Left lung (tissue), 1 donor: ENCODE measurements around a stretch of chr10.

- PRO-cap: no peak
Measured at GRCh38 chr10:90968196-90968956, 47.5 kb upstream of the ANKRD1 start.

GRCh38 chr10:91223664-91223998 lies 3.2 kb downstream of the PCGF5 start:
- PRO-cap: no peak

GRCh38 chr10:91246018-91246790 lies 25.7 kb downstream of the PCGF5 start:
- PRO-cap: no peak

DNA sequence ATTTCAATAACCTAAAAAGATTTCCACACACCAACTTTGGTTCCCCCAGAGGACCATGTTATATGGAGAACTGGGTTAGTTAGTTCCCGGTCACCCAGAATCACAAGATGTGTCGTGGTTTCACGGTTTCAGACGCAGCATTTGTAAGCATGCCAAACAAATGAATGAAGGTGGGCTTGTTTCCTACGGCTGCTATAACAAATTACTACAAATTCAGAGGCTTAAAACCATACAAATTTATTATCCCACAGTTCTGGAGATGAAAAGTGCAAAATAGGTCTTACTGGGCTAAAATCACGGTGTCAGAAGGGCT lies 106.2 kb downstream of the PPP1R3C start:
- PRO-cap: no peak

- PRO-cap: no peak
Measured at GRCh38 chr10:91557262-91557663, 75.6 kb downstream of the PPP1R3C start.

DNA sequence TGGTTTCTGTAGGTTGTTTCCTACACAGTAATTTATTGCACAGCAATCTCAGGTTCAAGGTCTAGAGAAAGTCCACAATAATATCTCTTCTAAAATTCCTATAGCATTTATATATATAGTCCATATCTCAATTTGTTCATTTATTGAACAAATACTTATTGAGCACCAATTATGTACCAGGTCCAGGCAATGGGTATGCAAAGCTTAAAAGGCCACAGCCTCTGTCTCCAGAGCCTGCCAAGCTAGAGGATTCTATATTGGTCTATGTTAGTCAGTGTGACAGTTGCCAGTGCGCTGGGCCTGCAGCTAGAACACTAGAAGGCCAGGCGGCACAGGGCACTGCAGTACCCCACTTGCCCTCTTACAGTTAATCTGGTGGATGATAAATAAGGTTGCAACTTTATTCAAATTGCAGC lies 68.9 kb downstream of the PPP1R3C start:
- PRO-cap: no peak

DNA sequence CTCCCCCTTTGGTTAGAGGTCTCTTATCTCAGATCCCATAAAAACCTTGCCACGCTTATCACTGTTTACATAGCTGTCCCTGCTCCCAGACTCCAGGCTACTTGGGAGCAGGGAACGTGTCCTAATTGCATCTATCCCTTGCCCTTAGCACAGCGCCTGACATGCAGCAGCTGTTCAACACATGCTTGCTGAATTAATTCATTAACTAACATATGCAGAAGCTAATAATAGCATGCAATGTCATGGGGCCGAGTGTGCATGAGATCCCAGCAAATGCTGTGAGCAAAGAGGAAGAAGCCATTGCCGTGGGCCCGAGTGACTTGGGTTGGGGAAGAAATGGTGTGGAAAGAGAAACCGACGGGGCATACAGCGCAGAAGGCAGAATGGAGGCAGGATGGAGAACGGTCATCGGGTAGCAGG lies 41.4 kb downstream of the PPP1R3C start:
- PRO-cap: no peak

DNA sequence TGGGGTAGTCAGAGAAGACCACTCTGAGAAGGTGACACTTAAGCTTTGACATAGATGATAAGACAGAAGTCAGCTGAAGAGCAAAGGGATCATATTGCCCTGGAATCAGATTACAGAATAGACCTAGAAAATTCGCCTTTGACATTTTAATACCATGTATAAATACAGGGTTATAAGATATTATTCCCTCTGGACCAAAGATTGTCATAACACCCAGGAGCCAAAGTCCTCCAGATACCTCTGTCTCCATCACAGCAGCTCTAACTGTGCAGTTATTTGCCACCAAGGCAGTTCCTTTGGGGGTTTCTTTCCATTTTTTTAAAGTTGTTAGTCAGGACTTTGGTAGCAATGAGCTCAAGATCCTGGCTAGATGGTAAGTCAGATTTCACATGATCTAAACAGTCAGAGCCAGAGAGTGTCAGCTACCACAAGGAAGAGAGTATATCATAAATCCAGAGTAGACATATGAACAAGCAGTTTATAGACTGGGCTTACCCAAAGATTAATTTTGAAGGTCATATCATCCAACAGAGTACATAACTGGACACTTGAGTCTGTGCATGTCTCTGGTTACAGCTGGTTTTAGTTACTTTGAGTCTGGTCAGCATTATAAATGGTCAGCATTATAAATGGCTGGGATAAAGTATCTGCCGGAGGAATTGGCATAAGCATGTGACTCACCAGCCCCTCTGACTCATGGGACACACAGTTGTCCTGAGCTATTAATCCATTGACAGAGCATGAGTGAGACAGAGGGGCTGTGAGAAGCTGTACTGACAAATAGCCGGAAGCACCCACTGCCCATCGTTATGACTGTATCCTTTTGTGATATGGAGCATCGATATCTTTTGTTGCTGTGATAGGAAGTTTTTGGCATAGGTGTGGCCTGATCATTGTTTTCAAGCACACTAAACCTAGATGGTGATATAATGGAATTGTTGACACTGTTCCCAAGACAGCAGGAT lies 19.5 kb downstream of the PPP1R3C start:
- PRO-cap: no peak

GRCh38 chr10:91614096-91614255 lies 18.9 kb downstream of the PPP1R3C start:
- PRO-cap: no peak

DNA sequence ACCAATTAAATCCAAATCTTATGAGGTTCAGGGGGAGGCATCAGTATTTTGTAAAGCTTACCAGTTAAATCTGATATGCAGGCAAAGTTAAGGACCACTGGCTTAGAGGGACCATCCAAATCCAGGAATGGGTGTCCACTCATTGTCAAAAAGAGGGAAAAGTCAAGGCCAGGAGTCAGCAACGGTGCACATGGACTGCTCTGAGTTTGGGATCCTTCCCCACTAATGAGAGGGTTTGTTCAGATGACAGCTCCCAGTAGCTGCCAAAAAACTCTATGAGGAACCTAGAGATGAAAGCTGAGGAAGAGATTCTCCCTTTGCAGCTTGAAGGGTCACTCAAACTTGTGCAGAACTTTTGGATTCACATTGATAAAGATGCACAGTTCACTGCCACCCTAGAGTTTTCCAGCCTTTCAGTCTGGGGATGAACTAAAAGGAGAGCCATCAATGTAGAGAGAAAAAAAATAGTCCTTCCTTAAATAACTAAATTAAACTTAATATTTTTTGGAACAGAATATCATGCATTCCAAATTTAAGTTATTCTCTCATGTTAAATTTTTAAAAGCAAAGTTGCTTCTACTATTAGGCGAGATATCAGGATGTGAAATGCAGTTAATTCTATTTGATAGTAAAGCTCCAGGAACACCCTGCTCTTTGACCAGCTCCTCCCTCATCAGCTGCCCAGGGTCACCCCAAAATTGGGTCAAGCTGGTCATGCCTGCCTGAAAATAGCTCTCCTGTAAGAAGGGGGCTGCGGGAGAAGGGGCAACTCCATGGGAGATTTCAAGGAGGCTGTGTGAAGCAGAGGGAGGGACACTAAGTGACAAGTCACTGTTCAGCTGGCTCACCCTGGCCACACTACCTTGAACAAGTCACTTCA lies 6.2 kb downstream of the PPP1R3C start:
- PRO-cap: no peak

- PRO-cap: no peak
Measured at GRCh38 chr10:91712023-91712658, 79.3 kb upstream of the PPP1R3C start.

- PRO-cap: no peak
Measured at GRCh38 chr10:91957054-91957456, 33.5 kb downstream of the BTAF1 start.

DNA sequence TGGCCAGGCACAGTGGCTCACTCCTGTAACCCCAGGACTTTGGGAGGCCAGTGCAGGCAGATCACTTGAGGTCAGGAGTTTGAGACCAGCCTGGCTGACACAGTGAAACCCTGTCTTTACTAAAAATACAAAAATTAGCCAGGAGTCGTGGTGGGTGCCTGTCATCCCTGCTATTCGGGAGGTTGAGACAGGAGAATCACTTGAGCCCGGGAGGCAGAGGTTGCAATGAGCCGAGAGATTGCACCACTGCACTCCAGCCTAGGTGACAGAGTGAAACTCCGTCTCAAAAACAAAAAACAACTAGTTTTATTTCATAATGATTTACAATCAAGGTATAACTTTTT lies 51.0 kb downstream of the BTAF1 start:
- PRO-cap: no peak

- PRO-cap: no peak
Measured at GRCh38 chr10:92032790-92033818, 109.5 kb downstream of the BTAF1 start.

DNA sequence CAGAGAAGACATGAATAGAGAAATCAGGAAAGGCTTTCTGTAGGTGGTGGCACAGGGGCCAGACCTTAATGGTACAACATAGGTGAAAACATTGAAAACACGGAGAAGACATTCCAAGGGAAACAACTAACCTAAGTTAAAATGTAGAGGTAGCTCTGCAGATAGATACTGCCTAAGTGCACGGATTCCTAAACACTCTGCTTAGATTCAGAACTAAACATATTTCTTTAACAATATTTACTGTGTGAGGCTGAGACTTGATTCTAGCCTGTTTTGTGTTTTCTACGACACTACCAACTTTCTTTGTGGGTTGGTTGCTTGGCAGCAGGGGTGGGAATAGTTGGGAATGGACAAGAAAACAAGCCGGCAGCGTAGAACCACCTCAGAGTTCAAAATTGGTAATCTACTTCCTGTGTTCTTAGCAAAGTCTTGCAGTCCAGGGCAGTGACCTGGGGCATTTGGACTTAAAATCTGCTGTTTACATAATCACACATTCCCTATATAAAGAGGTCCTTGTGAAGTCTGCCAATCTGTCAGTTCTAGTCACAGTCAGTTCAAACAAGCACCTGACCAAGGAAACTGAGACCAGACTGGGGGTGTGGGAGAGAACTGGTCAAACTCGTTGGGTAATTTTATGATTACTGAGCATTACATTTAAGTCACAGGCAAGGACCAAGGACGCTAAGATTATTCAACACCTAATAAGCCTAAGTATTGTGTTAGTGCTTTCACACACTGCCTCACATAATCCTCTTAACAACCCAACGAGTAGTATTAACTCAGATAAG lies 168.0 kb downstream of the CPEB3 start:
- PRO-cap: unidirectional peak, minus-strand start at position 391 of the sequence

DNA sequence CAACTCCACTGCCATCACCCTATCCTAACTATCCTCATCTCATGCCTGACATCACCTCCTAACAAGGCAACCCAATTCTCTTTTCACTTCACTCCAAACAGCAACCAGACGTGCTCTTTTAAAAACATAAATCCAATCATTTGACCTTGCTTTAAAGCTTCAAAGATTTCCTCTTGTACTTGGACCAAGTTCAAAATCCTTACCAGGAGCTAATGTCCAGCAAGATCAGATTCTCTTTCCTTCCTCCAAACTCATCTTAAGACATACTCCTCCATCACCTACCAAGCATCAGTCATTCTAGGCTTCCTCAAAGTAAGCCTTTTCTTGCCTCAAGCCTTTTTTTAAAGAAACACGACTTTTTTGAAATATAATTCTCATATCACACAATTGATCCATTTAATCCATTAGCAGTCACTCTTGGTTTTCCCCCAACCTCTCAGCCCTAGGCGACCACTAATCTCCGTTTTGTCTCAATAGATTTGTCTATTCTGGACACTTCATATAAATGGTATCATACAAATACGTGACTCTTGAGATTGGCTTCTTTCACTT lies 138.9 kb downstream of the CPEB3 start:
- PRO-cap: no peak

GRCh38 chr10:92432426-92433105 lies 141.3 kb downstream of the IDE start:
- PRO-cap: unidirectional peak, plus-strand start at chr10:92432819

DNA sequence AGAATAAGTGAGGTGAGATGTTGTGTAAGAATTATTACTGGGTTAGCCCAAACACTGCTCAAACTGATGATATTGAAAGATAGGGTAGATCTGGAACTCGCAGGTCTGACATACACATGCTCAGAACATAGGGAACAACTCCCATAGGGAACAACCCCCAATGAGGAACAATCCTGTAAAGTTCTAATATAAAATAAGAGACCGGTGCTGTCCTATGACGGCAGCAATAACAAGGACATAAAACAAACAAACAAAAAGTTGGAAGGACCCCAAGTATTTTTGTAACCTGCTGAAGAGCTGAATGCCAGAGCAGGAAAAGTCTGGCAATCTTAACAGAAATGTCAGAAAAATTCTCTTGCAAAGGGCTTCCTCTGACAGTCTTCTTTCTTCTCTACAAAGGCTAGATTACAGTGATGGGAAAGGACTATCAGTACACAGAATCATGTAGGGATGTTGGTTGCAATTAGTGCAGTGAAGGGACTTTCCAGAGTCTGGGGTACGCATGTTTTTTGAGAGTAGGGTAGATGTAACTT lies 35.6 kb downstream of the IDE start:
- PRO-cap: no peak

GRCh38 chr10:92809835-92810126 lies 38.5 kb upstream of the EXOC6 start:
- PRO-cap: no peak

- PRO-cap: unidirectional peak, minus-strand start at chr10:93437101
Measured at GRCh38 chr10:93436369-93437268, 45.5 kb downstream of the MYOF start.